Neuron (in vitro differentiated cells): ENCODE results near the gene WDCP.

DNA sequence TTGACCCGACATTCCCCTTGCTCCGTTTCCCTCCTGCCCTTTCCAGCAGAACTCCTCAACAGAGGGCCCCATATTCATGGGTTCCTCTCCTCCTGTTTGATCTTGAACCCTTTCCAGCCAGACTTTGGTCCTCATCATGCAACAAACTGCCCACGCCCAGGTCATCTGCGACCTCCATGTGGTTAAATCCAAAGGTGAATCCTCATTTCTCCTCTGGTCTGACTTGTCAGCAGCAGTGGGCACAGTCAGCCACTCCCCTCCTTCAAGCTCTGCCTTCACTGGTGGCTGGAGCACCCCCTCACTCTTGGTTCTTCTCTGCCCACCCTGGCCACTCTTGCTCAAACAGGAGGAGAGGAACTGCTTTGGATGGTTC, 2.7 kb downstream of the HS1BP3 start:
- PRO-cap = no peak

GRCh38 chr2:20649412-20649825, 1.5 kb downstream of the HS1BP3 start:
- PRO-cap = no peak

- PRO-cap = bidirectional peak, plus-strand start at chr2:20651637, minus-strand start at chr2:20651628
Measured at GRCh38 chr2:20651434-20651893, 566 bp upstream of the HS1BP3 start.

DNA sequence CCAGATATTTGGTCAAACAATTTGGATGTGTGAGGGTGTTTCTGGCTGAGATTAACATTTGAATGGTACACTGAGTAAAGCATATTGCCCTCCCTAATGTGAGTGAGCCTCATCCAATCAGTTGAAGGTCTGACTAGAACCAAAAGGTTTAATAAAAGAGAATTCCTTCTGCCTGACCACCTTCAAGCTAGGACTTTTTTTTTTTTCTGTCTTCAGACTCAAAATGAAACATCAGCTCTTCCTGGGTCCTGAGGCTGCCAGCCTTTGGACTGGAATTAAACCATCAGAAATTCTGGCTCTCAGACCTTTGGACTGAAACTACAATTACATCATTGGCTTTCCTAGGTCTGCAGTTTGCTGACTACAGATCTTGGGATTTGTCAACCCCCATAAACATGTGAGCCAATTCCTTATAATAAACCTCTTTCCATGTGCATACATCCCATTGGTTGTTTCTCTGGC, 65.3 kb downstream of the LDAH start:
- PRO-cap = no peak

DNA sequence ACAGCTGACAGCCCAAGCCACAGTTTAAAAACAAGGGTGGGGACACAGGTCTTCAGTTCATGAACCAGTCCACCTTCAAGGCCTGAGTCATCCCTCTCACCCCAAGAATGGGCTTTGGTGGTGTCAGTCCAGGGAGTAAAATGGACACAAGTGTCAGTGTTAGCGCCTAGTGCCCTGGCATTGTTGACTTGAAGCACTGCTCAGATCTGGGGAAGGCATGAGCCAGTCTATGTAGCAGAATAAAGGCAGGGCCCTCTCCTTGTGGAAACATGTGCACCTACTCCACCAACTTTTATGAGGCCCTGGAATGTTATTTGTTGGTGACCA, 47.5 kb downstream of the APOB start:
- PRO-cap = no peak

- PRO-cap = no peak
Measured at GRCh38 chr2:21012022-21012886, 31.6 kb downstream of the APOB start.

GRCh38 chr2:21036459-21037668, 7.0 kb downstream of the APOB start:
- PRO-cap = no peak

DNA sequence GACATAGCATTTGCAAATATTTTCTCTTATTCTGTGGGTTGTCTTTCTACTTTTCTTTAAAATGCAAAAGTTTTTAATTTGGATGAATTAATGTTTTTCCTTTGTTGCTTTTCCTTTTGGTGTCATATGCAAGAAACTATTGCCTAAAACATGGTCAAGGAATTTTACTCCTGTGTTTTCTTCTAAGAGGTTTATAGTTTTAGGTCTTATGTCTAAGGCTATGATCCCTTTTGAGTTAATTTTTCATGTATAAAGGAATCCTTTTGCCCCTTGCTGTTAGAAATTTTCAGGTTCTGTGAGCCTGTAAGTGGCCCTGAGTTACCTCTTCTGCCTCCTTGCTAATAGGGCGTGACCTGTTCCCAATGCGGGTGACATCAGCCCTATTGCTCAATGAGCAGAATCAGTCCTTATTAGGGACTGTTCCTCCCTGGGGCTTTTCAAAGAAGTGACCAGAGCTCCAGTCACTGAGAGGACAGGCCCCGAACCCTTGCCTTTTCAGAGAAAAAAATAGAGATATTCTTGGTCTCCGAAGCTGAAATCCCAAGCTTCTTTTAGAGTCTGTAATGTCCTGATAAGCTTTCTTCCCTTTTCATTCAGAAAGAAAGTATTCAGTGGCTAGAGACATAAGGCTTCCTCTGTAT, 8.1 kb upstream of the APOB start:
- PRO-cap = no peak

DNA sequence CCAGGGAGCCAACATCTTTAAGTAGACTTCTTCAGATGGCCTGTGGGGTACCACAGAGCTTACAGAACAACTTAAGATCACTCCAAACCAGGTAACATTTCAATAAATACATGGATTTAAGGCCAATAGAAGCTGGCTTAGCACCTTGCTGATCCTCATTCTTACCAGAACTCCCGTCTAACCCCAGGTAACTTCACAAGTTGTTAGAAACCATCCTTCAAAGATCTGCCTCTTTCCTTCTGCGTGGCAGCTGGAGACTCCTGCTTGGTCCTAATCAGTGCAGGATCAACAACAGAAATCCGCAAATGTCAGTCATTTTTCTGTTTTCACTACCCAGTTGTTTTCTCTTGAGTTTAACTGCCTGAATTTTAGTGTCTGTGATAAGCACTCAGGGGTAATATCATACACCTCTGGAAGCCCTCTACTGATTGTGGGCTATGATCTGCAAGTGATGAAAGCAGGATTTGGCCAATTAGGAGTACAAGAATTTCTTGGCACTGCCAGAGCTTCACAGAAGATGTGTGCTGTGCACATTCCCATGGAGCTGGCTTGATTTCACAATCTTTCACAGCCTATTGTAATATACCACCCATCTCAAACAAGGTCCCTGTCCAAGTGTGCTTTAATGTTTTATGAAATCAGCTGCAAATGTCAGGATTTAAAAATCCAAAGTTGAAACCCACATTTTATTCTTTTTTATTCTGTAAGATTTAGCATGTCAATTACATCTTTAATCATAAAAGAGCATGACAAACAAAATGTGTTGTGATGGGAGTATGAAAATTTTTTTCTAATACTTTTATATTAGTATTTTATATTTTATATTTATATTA, 27.4 kb upstream of the TDRD15 start:
- PRO-cap = no peak

DNA sequence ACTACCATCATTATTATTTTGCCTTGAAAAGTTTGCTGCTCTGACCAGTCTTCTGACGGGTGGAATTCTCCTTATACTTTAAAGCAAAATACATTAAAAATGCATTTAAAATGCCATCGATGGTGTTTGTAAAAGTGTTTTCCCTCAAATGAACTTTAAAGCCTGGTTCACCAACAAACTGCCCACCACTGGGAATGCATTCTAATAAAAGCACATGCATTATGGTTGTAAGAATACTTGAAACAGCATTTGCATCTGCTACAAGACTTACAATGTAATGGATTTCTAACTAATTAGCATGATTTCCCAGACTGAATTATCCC, 825.3 kb upstream of the KLHL29 start:
- PRO-cap = no peak

- PRO-cap = no peak
Measured at GRCh38 chr2:23199370-23199976, 185.5 kb upstream of the KLHL29 start.

DNA sequence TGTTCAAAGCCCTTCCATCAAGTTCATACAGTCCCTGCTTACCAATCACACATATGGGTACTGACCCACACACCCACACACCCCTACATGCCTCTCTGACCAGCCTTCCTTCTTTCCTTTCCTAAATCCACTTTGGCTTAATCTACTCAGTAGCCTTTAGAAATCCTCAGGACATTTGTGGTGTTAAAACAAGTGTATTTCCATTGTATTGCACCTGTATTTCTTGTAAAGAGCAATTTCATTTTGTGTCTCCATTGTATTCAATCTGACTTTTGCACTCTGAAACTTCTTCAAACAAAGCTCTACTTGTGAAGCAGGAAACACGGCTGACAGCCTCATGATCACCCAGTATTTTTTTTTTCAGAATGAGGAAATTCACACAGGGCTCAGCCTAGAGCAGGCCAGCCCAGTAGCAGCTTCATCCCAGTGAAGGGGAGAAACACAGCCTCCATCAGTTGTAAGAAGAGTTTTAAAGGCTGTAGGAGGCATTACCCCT, 176.0 kb upstream of the KLHL29 start:
- PRO-cap = no peak

- PRO-cap = unidirectional peak, minus-strand start at chr2:23386696; bidirectional peak, plus-strand start at chr2:23387181, minus-strand start at chr2:23387072; unidirectional peak, minus-strand start at chr2:23387318
Measured at GRCh38 chr2:23386331-23387626, 1.8 kb downstream of the KLHL29 start.

DNA sequence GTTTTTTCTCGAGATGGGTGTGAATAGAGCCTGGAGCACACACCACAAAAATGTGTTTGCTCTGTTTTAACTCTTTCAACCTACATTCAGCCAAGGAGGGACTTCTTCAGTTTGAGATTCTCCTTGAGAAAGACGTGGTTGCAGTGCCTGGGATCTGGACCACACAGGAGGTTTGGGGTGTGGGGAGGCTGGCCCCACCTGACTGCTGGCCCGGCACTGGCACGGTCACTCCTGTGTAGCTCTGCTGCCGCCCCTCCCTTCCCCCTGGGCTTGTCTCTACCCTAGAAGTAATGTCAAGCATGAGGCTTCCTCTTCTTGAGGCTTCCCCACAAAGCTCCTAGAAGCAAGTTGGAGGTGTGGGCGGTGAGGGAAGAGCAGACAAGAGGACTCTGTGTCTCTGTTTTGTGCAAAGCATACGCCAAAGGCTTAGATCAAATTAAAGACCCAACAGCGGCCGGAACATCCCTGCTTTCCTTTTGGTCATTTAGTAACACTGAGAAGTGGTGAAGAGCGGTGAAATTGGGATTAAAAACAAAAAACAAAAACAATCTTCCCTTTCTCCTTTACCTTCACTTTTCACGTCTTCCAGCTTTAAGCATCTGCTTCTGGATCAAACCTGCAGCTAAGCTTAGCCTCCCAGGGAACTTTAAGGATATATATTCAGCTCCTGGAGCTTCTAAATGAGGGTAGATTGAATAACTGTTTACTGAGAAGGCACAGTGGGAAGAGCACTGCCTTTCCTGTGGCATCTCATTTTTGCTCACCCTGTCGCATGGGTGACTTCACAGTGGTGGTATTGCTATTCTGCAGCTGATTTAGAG, 8.9 kb downstream of the KLHL29 start:
- PRO-cap = no peak

GRCh38 chr2:23518999-23519785, 134.2 kb downstream of the KLHL29 start:
- PRO-cap = no peak

DNA sequence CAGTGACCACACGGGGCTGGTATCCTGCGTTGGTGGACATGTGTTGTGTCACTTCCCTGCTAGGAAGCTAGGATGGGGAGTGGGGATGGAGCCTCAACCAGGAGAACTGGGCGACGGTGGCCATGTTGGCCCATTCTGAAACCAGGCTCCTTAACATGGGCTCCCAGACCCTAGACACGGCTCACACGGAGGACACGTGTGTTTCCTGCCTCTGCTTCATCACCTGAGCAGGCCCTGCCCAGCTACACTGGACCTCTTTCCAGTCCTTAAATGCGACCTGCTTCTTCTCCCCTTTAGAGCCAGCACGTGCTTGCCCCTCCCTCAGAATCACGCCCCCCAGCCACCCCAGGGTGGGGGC, 142.0 kb downstream of the KLHL29 start:
- PRO-cap = no peak

- PRO-cap = no peak
Measured at GRCh38 chr2:23600250-23600820, 215.4 kb downstream of the KLHL29 start.

DNA sequence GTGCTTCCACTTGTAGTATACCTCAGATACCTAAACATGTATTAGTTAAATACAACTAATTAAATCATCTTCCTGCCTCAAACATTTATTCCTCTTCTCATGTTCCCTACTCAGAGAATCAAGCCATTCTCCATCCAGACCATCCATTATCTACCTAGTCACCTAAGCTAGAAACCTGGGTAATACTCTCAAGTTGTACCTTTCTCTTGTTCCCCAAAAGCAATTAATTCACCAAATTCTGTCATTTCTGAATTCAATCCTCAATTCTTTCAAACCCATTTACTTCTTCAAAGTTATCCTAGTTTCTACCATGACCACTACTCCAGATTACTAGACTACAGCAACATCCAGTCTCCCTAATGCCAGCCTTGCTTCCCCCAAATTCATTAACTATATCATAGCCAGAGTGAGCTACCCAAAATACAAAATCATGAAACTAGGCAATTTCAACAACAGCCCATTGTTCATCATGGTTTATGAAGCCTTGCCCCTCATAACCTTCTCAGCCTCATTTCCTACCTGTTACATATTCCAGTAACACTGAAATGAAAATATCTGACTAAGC, 59.7 kb downstream of the ATAD2B start:
- PRO-cap = no peak

GRCh38 chr2:24046866-24048170, at the start of gene WDCP:
Gene WDCP (minus strand): TSS chr2:24047391.
- PRO-cap = bidirectional peak, plus-strand start at chr2:24047665, minus-strand start at chr2:24047391

DNA sequence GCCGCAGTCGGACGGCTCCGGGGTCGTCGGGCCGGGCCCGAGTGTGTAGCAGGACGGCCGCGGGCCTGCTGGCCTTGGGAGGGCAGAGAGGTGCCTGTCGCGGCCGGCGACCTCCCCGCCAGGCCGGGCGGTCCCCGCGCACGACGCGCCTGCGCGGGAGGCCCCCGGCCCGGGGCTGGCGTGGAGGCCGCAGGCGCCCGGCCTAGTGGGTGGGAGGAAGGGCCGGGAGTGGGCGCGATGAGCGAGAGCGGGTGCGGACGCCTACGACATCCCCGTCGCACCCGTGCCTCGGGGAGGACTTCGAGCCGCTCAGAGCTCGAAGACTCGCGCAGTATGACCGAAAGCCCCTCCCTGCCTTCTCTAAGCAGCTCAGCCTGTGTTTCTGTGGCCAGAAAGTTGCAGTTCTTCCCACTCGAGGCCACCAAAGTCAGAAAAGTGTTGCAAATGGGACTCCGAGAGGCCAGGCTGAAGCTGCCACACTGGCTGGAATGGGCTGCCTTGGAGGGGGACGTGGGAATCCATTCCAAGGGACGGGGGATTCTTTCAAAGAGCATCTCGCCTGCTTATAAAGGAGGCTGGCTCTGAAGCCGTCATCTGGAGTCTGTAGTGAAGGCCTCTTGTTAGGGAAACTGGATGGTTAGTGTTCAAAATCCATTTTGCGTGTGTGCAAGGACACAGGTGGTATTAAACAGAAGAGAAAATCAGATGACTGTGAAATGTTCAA, 477 bp downstream of the FAM228B start:
- PRO-cap = bidirectional peak, plus-strand start at position 203 of the sequence, minus-strand start at position 151 of the sequence; bidirectional peak, plus-strand start at position 367 of the sequence, minus-strand start at position 335 of the sequence; bidirectional peak, plus-strand start at position 593 of the sequence, minus-strand start at position 608 of the sequence